Cardiac septum (tissue), 1 donor: ENCODE measurements around the genes MIA3 and DISP1.

GRCh38 chr1:221708817-221709629 is 32.9 kb downstream of the DUSP10 start:
- PRO-cap, result no peak

DNA sequence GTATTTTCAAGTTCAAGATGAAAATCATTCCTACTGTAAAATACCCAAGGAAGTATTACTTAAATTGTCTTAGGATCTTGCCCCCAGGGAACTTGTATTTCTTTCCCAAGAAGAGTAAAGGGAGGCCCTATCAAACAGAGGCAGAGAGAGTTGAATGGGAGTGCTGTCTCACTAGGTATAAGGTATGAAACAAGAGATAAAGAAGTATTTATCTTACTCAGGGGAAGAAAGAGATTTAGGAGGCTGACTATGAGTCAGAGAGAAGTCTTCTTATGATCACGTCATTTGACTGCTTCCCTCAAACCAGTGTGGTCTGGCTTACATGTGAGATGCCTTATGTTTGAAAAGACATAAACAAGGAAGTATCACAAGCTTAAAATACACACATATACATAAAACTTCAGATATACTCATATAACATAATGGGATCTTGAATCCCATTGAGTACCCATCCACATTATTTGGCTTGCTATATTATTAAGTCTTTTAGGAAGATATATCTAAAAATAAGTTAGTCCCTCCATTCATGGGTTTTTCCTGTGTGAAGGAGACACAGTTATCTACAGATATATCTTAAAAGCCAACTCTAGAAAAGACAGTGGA is 29.6 kb downstream of the DUSP10 start:
- PRO-cap, result no peak

- PRO-cap, result no peak
Measured at GRCh38 chr1:221728045-221728593, 13.8 kb downstream of the DUSP10 start.

DNA sequence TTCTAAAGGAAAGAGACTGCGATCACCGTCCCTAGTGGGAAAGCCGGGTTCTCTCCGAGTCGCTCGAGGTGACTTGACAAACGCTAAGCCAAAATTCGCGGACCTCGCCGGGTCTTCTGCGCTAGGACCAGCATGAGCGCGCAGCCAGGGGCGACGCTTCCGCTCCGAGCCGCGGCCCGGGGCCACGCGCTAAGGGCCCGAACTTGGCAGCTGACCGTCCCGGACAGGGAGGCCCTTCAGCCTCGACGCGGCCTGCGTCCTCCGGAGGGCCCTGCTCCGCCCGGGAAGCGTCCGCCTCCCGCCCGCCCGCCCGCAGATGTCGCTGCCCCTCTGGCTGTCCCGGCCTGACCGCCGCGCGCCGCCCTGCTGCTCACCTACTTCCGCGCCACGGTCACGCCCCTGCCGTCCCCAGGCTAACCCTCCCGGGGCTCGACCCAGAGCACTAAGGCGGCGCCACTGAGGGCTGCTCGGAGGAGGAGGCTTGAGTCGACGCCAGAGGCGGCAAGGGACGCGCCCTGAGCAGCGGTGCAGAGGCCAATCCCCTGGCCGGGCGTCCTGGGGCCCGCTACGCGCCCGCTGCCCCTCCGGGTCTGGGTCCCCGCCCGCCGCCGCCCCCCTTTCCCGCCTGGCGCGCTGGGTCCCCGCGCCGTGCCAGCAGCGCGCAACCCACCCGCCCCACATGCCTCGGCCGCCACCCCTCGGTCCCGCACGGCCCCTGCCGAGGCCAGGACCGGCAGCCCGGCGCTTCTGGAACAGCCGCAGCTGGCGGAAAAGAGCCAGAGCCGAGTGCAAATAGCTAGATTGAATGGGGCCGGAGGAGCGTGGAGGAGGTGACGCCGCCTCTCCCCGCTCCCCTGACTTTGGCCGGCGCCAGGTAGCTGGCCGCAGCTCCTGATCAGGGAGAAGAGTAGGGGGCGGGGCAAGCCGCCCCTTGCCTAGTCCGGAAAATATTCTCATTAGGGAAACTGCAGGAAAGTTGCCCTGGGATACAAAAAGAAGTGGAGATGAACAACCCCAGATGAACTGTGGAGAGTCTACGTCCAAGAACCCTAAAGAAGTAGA is 1.0 kb upstream of the DUSP10 start:
- PRO-cap, result bidirectional peak, plus-strand start at position 495 of the sequence, minus-strand start at position 346 of the sequence; unidirectional peak, minus-strand start at position 862 of the sequence

- PRO-cap, result no peak
Measured at GRCh38 chr1:221965837-221966392, 224.0 kb upstream of the DUSP10 start.

GRCh38 chr1:221969260-221969751 is 227.4 kb upstream of the DUSP10 start:
- PRO-cap, result no peak

DNA sequence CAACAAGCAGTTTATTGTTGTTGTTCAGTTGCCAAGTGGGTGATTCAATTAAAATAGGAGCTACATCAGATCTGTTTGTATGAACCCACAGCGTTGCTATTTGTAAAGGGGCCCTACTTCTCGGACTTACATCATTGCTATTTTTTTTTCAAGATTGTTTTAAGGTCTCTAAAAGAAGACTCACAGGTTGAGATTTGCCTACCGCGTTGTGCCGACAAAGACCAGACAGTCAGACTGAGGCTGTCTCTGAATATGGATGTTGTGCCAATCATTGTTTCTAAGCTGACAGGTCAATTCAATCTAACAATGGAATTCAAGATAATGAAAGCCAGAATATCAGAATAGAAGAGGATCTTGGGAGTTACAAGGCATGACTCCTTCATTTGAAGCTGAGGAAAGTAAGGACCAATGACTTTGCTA is 302.2 kb upstream of the DUSP10 start:
- PRO-cap, result no peak

DNA sequence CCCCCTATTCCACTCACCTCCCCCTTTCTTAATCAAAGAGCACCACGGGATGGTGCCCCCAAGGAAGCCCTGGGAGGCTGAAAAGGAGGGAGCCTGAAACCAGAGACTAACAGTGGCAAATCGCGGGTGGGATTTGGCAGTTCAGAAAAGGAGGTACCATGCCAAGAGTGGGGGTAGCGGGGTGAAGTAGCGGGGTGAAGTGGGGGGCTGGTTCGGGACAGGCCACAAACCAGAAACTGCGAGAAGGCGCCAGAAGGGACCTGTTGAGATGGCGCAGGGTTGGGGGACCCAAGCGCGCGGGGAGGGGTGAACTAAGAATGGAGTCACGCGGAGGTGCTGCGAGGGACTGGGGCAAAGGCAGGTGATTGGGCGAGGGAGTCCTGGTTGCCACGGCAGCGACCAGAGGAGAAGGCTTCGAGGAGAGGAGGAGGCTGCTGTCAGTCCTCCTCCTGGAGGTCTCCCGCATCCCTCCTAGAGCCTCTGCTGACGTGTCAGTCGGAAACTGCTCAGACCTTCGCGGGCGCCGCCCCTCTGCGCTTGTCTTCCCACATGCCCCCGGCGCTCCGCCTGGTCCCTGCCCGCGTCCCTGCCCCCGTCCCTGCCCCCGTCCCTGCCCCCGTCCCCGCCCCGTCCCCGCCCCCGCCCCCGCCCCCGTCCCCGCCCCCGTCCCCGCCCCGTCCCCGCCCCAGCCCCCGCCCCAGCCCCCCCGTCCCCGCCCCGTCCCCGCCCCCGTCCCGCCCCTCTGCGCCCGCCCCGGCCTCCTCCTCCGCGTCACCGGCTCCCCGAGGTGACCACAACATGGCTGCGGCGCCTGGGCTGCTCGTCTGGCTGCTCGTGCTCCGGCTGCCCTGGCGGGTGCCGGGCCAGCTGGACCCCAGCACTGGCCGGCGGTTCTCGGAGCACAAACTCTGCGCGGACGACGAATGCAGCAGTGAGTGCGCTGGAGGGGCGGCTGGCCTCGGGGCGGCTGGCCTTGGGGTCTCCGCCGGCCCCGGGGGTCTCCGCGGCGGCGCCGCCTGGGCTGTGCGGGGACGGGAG is at the start of gene MIA3:
MIA3 (plus strand) TSS at position 785 of the 1,038 bp plus-strand sequence.
- PRO-cap, result unidirectional peak, minus-strand start at position 313 of the sequence; unidirectional peak, minus-strand start at position 348 of the sequence; bidirectional peak, plus-strand start at position 794 of the sequence, minus-strand start at position 482 of the sequence

- PRO-cap, result no peak
Measured at GRCh38 chr1:222628775-222629418, 11.0 kb downstream of the MIA3 start.

DNA sequence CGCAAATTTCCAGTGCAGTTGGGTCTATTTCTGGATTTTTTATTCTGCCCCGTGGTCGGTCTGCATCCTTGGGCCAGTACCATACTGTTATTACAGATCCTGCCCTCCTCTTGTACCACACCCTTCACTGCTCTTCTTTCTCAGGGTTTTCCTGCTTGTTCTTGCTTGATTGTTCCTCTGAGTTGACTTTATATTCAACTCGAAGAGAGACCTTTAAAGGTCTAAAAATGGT is 25.3 kb downstream of the MIA3 start:
- PRO-cap, result no peak

DNA sequence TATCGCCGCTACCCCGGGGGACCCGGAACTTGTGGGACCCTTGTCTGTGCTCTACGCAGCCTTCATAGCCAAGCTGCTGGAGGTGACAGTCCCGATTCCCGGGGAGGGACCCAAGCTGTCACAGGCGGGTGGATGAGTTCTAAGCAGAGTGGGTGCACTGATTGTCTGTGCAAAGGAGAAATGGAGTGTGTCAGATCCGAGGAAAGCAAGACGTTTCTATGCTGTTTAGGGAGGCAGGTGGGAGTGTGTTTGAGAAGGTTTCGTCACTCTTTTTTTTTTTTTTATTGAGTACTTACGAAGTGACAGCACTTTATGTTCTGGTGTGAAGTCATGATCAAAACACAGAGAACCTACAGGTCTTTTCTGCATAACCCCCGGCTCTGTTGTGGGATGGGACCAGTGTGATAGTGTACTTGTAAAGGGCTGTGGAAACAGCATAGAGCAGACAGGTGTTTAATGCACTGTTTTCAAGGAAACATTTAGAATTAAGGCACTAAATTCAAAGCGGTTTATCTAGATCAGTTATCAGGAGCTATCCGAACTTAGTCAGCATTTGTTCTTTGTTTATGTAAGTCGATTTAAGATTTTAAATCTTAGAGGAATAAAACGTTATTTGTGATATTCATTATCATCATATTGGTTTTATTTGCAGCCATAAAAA is 26.7 kb downstream of the MIA3 start:
- PRO-cap, result no peak

DNA sequence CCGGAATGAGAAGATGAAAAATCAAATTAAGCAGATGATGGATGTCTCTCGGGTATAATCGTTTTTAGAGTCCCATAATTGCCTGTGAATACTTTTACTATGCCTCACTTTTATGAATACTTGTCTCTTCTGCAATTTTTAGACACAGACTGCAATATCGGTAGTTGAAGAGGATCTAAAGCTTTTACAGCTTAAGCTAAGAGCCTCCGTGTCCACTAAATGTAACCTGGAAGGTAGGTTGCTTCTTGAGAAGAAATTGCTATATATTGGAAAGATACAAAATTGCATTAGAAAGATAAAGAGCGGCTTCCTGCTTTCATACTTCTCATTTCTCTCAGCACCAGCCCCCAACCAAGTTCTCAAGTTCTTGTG is 36.3 kb downstream of the MIA3 start:
- PRO-cap, result no peak

- PRO-cap, result bidirectional peak, plus-strand start at chr1:222815058, minus-strand start at chr1:222814949
Measured at GRCh38 chr1:222814287-222815645, at the start of gene DISP1. TSS of gene DISP1 (plus strand) at chr1:222815039.

DNA sequence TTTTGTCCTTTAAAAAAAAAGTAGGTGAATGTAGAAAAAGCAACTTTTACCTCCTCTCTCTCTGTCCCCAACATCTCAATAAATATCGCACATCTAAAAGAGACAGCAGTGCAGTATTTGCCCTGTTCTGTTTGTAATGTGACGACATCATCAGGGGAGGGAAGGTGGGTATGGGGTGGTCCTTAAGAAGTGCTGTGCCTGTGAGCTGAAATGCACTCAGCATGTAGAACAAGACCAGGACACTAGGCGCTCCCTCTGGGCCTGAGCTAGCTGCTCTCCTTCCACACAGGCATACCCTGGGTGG is 43.9 kb downstream of the SUSD4 start:
- PRO-cap, result no peak

DNA sequence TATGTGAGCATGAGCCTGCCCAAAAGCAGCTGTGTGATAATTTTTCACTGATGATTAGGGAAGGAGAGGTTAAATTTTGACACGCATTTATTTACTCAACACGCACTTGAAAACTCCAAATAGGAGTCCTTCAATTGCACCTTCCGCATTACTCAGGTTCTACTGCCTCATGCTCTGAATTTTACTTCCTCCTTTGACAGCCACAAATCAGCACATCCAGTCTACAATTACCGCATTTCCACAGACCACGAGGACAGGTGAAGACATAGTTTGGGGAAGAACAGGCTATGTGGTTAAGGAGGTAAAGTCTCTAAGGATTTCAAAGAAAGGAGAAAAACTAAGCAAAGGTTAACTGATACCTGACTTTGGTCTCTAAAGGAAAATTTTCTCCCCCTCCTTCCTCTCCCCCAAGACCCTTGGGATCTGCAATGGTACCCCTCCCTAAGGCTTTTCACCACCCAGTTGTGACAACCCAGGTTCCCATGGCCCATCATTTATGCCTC is 2.5 kb downstream of the CAPN8 start:
- PRO-cap, result no peak

GRCh38 chr1:223664664-223665004 is 867 bp downstream of the CAPN8 start:
- PRO-cap, result no peak

DNA sequence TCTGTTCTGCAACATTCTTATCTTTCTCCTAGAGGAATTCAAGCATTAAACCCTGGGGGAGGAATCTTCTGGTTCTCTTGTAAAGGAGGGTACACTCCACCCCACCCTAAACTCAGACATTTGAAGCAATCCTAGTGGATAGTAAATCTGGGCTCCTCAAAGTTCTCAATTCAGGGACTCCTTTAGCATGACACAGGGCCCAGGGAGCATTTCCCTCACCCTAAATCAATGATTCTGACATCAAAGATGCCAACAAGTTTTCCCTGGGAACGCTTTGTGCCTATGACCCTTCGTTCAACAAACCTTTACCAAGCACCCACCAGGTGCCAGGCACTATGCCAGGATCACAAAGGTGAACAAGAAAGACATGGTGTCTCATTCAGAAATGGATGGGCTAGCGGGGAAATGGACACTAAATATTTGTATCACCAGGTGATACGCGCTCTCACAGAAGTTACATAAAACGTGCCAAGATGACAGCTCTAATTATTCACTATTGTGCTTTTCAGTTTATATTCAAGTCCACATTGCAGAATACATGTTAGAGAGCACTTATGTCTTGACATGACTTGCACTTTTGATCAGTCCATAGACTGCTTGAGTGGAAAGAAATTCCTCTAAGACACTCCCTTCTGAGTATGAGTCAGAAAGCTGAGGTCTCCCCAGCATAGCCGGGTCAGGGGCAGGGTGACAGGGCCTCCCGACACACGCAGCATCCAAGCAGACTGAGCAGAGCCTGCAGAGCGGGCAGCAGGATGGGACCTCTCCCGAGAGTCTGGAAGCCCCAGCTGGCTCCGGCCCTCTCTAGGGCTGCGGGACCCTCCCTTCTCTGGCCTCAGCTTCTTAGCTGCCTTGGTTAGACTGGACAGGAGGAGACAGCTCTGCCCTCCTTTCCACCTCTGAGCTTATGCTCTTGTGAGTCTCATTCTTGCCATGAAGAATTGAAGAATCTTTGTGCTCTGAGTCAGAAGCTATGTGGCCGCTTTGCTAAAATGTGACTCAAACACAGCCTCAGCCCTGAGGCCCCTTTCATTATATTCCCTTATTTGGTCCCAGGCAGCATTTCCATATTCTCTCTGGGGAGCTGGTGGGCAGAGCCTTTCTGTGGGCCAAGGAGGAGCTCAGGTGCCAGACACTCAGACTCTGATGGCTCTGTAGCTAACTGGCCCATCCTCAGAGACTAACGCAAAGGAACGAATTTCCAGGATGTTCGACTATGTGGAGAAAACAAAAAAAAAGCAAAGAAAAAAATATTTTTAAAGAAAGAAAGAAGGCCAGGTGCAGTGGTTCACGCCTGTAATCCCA is 11.4 kb upstream of the CAPN2 start:
- PRO-cap, result bidirectional peak, plus-strand start at position 1,105 of the sequence, minus-strand start at position 904 of the sequence

- PRO-cap, result no peak
Measured at GRCh38 chr1:223738318-223739218, 26.2 kb downstream of the CAPN2 start.

DNA sequence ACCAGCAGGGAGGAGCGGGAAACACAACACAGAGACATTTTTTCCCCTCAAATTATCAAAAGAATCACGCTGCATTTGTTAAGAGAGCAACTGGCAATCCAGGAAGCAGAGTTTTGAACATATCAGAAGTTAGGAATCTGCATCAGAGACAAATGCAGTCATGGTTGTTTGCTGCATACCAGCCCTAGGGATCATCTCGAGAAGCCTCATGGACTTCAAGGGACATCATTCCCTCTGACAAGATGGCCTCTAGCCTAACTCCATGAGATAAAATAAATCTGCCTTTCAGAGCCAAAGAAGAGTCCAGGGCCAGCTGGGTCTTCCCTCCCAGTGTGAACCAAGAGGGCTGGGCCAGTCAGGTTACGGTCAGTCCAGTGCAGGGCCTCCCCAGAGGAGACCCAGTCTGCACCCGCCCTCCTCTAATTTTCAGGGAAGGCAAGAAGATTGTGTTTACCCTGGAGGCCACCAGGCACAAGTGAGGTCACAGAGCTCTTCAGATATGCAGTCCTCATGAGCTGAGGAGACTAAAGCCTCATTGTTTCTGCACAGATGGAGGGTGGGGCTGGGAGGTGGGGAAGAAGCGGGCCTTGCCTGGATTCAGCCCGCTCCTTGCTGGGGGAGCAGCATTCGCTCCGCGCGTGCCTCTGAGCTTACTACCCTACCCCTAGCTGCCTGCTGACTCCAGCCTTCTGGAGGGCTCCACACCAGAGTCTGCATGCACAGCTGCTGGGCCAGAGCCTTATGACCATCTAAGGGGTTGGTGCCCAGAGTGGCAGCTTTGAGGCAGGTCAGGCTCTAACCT is 52.8 kb downstream of the CAPN2 start:
- PRO-cap, result no peak

DNA sequence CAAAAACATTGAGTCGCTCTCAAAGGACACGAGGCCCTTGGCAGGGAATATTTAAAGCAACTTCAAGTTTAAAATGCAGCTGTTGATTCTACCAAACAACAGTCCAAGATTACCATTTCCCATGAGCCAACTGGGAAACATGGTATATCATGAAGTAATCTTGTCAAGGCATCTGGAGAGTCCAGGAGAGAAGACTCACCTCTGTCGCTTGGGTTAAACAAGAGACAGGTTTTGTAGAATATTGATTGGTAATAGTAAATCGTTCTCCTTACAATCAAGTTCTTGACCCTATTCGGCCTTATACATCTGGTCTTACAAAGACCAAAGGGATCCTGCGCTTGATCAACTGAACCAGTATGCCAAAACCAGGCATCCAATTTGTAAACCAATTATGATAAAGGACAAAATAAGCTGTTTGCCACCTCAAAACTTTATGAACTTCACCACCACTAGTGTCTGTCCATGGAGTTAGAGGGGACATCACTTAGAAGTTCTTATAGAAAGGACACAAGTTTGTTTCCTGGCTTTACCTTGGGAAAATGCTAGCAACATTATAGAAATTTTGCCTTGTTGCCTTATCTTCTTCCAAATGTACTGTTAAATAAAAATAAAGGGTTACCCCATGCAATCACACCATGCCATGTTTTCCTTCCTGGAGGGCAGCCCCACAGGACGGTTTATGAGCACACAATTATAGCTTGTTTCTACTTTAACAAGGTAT is 63.0 kb downstream of the CAPN2 start:
- PRO-cap, result no peak